Parietal lobe (tissue), 2 donors: ENCODE measurements around a stretch of chr12.

GRCh38 chr12:107681941-107682379 lies 3.6 kb upstream of the PWP1 start:
- RAMPAGE, long total RNA: no peak

GRCh38 chr12:107731022-107732348 lies 29.5 kb downstream of the PRDM4 start:
- RAMPAGE, long total RNA: no peak

- RAMPAGE, long total RNA: no peak
Measured at GRCh38 chr12:107749418-107749810, 11.5 kb downstream of the PRDM4 start.

GRCh38 chr12:108119285-108119727 lies 9.8 kb upstream of the WSCD2 start:
- RAMPAGE, long total RNA: no peak

DNA sequence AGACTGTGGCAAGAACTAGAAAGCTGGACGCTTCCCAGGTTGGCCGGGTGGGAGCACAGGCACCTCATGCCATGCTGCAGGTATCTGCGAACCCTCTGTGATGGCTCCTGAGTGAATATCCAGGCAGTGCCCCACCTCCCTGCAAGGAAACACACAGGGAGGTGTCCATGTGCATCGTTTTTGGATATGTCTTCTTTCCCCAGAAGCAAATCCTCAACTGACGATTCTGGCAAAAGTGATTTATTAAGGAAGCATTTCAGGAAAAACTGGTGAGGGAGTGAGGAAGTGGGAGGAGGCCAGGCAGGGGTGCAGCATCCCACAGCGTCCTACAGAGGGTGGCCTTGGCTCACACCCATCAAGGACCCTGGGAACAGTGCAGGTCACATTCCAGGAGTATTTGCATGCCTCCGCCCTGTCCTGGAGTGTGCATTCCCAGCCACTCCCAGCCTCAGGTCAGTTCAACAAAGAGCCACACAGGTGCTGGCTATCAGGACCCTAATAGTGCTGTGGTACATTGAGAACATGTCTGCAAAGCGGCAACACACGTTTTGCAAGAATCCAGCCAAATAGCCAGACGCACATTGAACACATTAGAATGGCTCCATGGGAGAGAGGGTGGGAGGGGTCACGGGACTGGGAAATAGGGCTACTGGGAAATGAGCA lies 36.8 kb downstream of the CMKLR1 start:
- RAMPAGE, long total RNA: no peak

DNA sequence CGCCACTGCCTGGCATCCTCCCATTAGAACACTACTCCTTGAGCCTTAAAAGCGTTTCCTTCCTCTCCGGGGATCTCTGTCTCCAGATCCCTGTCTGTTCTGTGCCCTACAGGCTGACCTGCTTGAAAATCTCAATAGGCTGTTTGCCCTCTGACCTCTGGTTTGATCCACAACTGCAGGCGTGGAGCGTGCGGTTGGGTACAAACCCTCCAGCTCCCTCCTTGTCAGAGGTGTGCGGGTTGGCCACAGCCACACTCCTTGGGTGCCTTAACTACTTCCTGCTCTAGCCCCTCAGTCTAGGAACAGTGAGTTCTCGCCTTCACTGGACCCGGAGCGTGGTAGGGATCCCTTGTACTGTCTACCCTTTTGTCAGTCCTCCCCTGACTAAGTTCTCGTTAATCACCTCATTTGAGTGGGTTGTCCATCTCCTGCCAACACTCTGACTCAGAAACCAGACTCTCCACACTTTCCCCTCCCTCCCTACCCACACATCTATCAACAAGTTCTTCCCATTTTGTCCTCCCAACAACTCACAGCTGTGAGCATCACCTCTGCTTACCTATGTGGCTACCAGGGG lies 33.0 kb downstream of the CMKLR1 start:
- RAMPAGE, long total RNA: no peak

GRCh38 chr12:108308192-108308705 lies 30.9 kb downstream of the CMKLR1 start:
- RAMPAGE, long total RNA: no peak

DNA sequence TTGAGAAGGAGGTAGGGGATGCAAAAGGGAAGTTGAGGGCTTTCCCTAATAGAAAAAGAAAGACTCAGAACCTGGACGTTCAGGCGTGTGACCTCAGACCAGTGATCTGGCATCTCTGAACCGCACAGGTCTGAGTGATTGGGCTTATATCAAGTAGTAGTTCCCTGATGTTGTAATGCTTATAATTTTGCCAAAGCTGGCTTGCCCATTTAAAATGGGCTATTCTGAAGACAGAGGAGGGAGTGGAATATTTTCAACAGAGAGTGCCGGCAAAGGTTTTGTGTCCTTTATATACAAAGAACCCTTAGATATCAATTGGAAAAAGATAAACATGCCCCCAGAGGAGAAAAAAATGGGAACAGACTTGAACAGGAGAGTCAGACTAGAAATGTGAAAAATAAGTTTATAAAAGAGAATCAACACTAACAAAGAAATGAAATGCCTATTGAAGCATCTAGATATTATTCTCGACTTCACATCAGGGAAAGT lies 1.1 kb downstream of the CMKLR1 start:
- RAMPAGE, long total RNA: no peak

DNA sequence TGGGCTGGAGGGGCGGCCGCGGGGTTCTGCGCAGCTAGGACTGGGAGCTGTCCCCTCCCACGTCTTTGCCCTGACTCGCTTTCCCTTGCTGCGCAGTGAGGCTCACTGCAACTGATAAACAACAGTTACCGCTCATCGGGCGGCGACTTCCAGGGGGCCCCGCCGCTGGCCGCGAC lies 275 bp downstream of the ISCU start:
- RAMPAGE, long total RNA: no peak

GRCh38 chr12:108646789-108647742 lies 13.4 kb upstream of the SELPLG start:
- RAMPAGE, long total RNA: no peak

DNA sequence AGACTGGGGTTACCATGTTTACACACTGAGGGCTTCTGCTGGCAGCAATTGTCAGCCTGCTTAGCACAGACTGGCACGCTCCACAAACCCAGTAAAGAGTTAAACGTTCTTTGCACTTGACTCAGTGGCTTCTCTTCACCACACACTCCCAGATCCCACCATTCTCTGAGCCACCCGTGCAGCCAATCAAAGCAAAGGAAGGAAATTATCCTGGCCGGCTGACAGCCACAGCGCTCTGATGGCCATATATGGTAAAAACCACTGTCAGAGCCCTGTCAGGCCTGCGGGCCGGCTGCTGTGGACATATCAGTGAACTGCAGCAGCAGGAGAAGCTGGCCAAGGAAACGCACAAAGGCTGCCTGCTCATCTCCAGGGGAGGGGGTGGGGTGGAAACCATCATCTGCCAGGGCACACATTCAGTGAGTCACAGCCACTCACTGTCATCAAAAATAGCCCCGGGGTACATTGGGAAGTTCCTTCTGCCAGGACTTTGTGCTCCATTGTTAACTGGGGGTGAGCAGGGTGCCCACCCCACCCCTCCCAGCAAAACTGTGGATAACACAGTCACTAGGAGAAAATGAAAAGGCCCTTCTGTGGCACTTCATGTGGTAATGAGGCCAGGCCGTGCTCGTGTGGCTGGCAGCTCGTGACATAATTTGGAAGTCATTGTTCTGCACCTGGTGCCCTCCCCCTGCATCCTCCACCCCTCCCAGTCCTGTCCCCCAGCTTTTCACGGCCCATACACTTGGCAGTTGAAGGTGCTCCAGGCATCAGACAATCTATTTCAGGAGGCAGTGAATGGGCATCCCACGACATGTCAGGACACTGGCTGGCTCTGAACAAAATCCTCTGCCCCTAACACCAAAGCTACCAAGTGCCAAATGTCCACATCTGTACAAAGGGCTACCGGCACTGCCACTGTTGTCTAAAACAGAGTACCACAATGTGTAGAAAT lies 39.6 kb downstream of the CORO1C start:
- RAMPAGE, long total RNA: no peak

- RAMPAGE, long total RNA: no peak
Measured at GRCh38 chr12:108721223-108721586, 10.1 kb downstream of the CORO1C start.

DNA sequence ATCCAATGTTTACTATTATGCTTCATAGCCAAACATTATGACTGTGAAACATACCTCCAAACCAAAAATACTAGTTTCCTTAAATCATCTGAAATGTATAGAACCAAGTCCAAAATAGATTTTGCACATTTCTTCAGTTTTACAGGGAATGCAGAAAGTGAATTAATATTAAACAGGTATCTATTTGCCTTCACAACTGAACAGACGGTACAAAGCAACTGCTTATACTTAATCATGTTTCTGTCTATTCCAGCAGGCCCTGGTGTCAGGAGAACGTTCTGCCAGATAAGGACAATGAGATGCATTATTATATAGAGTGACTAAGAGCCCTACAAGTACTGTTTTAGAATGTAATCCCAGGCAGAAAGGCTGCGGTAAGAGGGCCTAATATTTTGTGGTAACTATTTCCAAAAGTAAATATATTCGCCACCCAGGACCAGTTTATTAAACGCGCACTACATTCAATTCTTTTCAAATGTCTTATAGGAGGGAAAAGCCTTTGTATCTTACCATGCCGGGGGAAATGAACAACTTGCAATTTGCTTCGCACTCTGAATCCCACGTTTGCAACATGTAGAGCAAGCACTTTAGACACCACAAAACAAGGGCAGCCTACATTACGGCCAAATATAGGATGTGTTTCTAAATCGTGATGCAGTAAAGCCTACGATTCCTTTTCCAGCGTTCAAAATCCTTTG lies 1.5 kb downstream of the CORO1C start:
- RAMPAGE, long total RNA: no peak

DNA sequence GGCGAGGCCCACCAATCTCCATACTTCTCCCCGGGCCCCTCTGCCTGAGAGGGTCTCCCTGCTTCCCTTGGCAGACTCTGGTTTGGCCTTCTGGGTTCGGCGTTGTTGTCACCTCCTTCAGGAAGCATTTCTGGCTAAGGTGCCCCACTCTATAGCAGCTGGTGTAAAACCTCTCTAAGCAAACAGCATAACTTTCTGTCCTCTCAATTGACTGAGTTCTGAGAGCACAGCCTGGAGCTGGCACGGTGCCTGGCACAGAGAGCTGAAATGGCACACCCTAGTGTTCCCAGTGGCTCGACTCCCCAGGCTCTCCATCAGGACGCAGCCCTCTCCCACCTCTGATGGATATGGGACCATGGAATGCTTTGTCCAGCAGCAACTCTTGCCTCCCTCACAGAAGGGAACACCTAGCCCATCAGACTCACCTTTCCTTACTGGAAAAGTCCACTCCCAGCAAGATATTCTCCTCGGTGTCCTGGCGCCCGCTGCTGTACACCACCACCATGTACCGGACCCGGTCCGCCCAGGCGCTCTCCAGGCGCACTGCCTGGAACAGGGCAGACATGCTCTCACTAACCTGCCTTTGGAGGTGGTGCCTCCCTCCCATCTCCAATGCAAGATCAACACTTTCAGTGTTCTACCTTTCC lies 40.6 kb downstream of the SSH1 start:
- RAMPAGE, long total RNA: no peak

DNA sequence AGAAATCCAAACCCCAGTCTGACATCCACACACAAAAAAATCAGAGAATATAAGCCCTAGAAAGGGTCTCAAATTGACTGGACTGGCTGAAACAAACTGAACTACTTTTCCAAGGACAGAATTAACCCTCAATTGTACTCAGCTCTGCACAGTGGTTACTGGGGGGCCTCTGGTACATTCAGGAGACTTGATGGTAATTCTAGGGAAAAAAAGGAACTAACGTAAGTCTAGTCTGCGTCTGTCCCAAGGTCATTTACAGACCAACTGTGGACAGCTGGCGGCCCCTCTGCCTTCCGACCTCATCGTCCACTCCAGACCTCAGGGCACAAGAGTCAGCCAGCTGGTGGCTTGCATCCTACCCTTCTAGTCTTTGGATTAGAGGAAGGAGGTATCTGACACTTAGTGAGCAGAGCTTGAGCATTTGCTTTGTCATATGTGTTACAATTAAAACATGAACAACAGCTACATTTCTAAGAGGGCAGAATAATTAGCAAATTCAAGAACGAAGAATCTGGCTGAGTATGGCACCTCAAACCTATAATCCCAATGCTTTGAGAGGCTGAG lies 36.7 kb downstream of the SSH1 start:
- RAMPAGE, long total RNA: no peak

GRCh38 chr12:108834085-108835084 lies 23.0 kb downstream of the SSH1 start:
- RAMPAGE, long total RNA: no peak

- RAMPAGE, long total RNA: no peak
Measured at GRCh38 chr12:109087076-109088065, 5.9 kb downstream of the ALKBH2 start.

DNA sequence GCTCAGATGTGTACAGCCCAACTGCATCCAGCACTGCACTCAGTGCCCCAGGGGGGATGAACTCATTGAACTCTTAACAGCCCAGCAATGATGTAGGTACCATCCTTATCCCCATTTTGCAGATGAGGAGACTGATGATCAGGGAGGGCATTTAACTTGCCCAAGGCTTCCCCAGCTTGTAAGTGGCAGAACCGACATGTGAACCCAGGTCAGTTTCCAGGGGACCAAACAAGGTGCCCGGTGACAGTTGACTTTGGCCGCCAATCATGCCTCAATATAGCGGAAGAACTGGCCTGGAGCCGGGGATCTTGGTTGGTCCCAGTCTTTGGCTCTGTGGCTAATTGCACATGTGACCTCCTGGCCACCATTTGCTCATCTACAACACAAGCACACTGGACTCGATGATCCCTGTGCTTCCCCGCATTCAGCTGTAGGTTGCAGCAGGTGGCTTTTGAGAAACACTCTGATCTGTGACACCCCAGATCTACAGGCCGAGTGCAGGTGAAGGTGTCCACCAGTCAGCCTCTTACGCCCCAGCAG lies 13.9 kb downstream of the ACACB start:
- RAMPAGE, long total RNA: no peak

DNA sequence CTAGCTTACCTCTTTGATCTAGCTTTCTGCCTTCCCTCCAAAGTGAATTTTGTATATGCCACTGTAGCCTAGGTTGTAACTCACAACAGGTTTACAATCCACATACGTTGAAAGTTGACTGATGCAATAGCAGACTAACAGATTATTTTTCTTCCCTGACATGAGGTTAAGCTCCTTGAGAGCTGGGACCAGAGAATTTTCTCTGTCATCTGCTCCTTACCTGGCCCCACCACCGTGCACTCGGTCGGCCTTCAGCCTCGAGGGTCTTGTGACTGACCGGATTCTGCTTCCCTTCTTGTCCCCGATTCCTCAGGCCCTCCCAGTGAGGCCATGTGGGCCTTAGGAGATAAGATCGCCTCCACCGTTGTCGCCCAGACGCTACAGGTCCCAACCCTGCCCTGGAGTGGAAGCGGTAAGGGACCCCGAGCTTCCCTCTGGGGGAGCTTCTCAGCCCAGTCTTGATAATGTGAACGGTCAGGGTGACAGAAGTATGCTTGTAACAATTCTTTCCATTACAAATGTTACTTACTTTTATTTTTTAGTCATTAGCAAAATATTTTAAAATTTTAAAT lies 57.5 kb downstream of the ACACB start:
- RAMPAGE, long total RNA: no peak

DNA sequence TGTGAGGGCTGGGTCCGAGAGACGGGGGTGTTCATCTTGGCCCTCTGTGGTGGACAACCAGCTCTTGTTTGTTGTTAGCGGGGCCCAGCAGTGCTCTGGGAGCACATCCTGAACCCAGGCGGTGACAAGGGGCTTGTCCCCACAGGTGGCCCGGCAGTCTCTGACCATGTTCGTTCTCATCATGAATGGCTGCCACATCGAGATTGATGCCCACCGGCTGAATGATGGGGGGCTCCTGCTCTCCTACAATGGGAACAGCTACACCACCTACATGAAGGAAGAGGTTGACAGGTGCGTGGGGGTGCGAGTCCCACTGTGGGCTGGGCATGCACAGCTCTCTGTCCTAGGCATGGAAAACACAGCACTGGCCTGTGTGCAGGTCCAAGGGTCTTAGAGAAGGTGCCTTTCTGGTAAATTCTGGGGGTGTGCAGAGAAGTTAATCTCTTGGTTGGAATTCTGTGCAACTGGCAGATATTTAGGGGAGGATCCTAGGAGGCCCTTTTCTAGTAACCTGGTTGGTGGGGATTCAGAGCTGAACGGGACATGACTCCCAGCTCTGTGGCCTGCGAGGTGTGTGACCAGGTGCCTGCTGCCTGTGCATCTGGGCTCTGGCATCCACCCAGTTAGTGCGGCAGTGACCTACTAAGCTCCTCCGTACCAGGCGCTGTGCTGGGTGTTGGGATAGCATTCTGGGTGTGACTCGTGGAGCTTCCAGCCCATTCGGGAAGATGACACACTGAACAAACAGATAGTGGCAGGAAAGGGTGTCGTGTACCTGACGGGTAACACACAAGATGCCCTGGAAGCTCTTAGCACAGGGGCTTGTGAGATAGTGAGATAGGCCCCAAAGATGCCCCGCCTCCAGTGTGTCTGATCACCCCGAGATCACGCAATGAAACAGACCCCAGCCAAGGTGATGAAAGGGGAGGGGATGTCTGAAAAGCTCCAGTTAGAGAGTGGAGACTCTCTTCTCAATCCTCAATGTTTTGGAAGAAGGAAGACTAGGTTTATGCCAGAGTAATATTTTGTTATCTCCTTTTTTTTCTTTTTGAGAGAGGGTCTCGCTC lies 80.8 kb downstream of the ACACB start:
- RAMPAGE, long total RNA: no peak